K562 (cell line): ENCODE data around the genes JMY and MSH3.

- RAMPAGE, long total RNA = no peak
- RRBS = no CpG with 5 or more reads among the region's 7 CpGs
PRO-cap:
- standard = no peak
- CoPRO, capped RNA only, 2 experiments = no peak in any of the 2 experiments
- CoPRO, capped and uncapped RNA, 2 experiments = no peak in any of the 2 experiments
- CoPRO, uncapped RNA only, 2 experiments = no peak in any of the 2 experiments
CAGE:
- cytosol, long polyA plus RNA = no peak
- long polyA plus RNA = no peak
- nucleolus, long total RNA = no peak
- nucleus, long polyA plus RNA = no peak
Observed at GRCh38 chr5:78699462-78700269, 51.1 kb upstream of the LHFPL2 start.

DNA sequence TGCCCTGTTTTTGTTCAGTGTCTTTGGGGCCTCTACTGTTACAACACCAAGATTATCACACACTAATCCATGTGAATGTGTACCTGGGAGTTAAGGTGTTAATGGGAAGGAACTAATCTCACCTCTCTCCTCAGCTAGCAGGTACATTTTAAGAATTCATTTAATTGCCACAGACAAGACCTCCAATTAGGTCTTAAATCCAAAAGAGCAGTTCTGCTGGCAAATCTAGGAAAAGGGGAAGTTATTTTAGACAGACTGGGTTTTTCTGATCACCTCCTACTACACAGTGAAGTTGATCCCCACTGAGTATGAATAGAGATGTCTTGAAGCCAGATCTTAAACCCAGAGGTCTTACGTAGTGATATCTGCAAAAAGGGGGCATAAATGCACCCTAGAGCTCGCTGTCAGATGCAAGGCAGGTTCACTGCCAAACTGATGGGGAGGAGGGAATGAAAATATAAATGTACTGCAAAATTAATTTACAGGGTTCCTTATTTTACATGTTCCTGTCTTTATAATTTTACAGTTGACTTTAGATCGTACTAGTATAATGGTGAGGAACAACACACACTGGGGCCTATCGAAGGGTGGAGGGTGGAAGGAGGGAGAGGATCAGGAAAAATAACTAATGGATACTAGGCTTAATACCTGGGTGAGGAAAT lies 1.6 kb downstream of the BHMT2 start:
- RAMPAGE, long total RNA = no peak
- RRBS = no CpG with 5 or more reads among the region's 4 CpGs
PRO-cap:
- standard = no peak
- CoPRO, capped RNA only, 2 experiments = no peak in any of the 2 experiments
- CoPRO, capped and uncapped RNA, 2 experiments = no peak in any of the 2 experiments
- CoPRO, uncapped RNA only, 2 experiments = no peak in any of the 2 experiments
CAGE:
- cytosol, long polyA plus RNA = no peak
- long polyA plus RNA = no peak
- nucleolus, long total RNA = no peak
- nucleus, long polyA plus RNA = no peak

- RAMPAGE, long total RNA = no peak
- RRBS = 2% methylated on average over 20 of the region's 64 CpGs
PRO-cap:
- standard = unidirectional peak, minus-strand start at chr5:79235735; bidirectional peak, plus-strand start at chr5:79236131, minus-strand start at chr5:79235955
- CoPRO, capped RNA only, 2 experiments = peak in 2 of 2 experiments; most common plus-strand start chr5:79236114 (in 1); most common minus-strand start chr5:79235955 (in 2)
- CoPRO, capped and uncapped RNA, 2 experiments = peak in 2 of 2 experiments; most common plus-strand start chr5:79236102 (in 2); most common minus-strand start chr5:79235955 (in 2)
- CoPRO, uncapped RNA only, 2 experiments = peak in 1 of 2 experiments; most common plus-strand start chr5:79236123 (in 1); most common minus-strand start chr5:79235955 (in 1)
CAGE:
- cytosol, long polyA plus RNA = no peak
- long polyA plus RNA = no peak
- nucleolus, long total RNA = no peak
- nucleus, long polyA plus RNA = start-site peak on the plus strand at chr5:79236075-79236236, 26 and 30 reads in 2 replicates
Observed at GRCh38 chr5:79235308-79236257, at the start of gene JMY. Gene JMY (plus strand): TSS chr5:79236131.

GRCh38 chr5:79507722-79508311 lies 6.1 kb downstream of the HOMER1 start:
- RAMPAGE, long total RNA = no peak
- RRBS = no CpG with 5 or more reads among the region's 4 CpGs
PRO-cap:
- standard = no peak
- CoPRO, capped RNA only, 2 experiments = no peak in any of the 2 experiments
- CoPRO, capped and uncapped RNA, 2 experiments = no peak in any of the 2 experiments
- CoPRO, uncapped RNA only, 2 experiments = no peak in any of the 2 experiments
CAGE:
- cytosol, long polyA plus RNA = no peak
- long polyA plus RNA = no peak
- nucleolus, long total RNA = no peak
- nucleus, long polyA plus RNA = no peak

GRCh38 chr5:79690667-79691798 lies 1.4 kb downstream of the CMYA5 start:
- RAMPAGE, long total RNA = no peak
- RRBS = no CpG with 5 or more reads among the region's 8 CpGs
PRO-cap:
- standard = no peak
- CoPRO, capped RNA only, 2 experiments = no peak in any of the 2 experiments
- CoPRO, capped and uncapped RNA, 2 experiments = no peak in any of the 2 experiments
- CoPRO, uncapped RNA only, 2 experiments = no peak in any of the 2 experiments
CAGE:
- cytosol, long polyA plus RNA = no peak
- long polyA plus RNA = no peak
- nucleolus, long total RNA = no peak
- nucleus, long polyA plus RNA = no peak

DNA sequence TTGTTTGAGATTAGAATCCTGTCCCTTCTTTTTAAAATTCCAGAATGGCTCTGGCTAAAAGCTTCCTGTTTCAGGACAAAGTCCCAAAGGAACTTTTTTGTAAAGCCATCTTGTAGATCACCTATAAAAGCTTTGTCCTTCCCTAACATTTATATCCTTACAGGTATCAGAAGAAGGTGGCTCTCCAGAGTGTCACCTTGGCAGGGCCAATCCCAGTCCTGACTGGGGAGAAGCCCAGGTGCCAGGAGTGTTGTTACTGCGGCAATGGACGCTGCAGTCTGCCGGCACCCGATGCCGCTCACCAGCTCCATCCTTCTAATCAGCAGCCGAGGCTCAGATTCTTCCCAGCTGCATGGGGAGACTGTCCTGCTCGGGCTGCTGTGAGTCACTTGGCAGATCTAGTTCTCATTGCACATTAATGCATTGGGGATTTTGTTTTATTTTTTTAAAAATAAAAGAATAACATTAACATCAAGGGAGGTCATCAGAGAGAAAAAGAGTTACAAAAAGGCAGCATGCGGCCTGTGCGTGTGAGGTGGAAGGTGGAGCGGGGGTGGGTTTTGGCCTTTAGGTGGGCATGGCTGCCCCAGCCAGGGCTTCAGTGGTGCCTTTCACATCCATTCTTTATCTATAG lies 115.9 kb downstream of the MTX3 start:
- RAMPAGE, long total RNA = no peak
- RRBS = no CpG with 5 or more reads among the region's 10 CpGs
PRO-cap:
- standard = no peak
- CoPRO, capped RNA only, 2 experiments = no peak in any of the 2 experiments
- CoPRO, capped and uncapped RNA, 2 experiments = no peak in any of the 2 experiments
- CoPRO, uncapped RNA only, 2 experiments = no peak in any of the 2 experiments
CAGE:
- cytosol, long polyA plus RNA = no peak
- long polyA plus RNA = no peak
- nucleolus, long total RNA = no peak
- nucleus, long polyA plus RNA = no peak

GRCh38 chr5:80109979-80110488 lies 74.9 kb downstream of the THBS4 start:
- RAMPAGE, long total RNA = no peak
- RRBS = no CpG with 5 or more reads among the region's 8 CpGs
PRO-cap:
- standard = no peak
- CoPRO, capped RNA only, 2 experiments = no peak in any of the 2 experiments
- CoPRO, capped and uncapped RNA, 2 experiments = no peak in any of the 2 experiments
- CoPRO, uncapped RNA only, 2 experiments = no peak in any of the 2 experiments
CAGE:
- cytosol, long polyA plus RNA = no peak
- long polyA plus RNA = no peak
- nucleolus, long total RNA = no peak
- nucleus, long polyA plus RNA = no peak

- RAMPAGE, long total RNA = no peak
- RRBS = 84% methylated on average over 2 of the region's 14 CpGs
PRO-cap:
- standard = no peak
- CoPRO, capped RNA only, 2 experiments = no peak in any of the 2 experiments
- CoPRO, capped and uncapped RNA, 2 experiments = no peak in any of the 2 experiments
- CoPRO, uncapped RNA only, 2 experiments = no peak in any of the 2 experiments
CAGE:
- cytosol, long polyA plus RNA = no peak
- long polyA plus RNA = no peak
- nucleolus, long total RNA = no peak
- nucleus, long polyA plus RNA = no peak
Observed at GRCh38 chr5:80140896-80141680, 105.9 kb downstream of the THBS4 start.

GRCh38 chr5:80389452-80390058 lies 18.3 kb upstream of the ZFYVE16 start:
- RAMPAGE, long total RNA = no peak
- RRBS = no CpG with 5 or more reads among the region's 10 CpGs
PRO-cap:
- standard = no peak
- CoPRO, capped RNA only, 2 experiments = no peak in any of the 2 experiments
- CoPRO, capped and uncapped RNA, 2 experiments = no peak in any of the 2 experiments
- CoPRO, uncapped RNA only, 2 experiments = no peak in any of the 2 experiments
CAGE:
- cytosol, long polyA plus RNA = no peak
- long polyA plus RNA = no peak
- nucleolus, long total RNA = no peak
- nucleus, long polyA plus RNA = no peak

DNA sequence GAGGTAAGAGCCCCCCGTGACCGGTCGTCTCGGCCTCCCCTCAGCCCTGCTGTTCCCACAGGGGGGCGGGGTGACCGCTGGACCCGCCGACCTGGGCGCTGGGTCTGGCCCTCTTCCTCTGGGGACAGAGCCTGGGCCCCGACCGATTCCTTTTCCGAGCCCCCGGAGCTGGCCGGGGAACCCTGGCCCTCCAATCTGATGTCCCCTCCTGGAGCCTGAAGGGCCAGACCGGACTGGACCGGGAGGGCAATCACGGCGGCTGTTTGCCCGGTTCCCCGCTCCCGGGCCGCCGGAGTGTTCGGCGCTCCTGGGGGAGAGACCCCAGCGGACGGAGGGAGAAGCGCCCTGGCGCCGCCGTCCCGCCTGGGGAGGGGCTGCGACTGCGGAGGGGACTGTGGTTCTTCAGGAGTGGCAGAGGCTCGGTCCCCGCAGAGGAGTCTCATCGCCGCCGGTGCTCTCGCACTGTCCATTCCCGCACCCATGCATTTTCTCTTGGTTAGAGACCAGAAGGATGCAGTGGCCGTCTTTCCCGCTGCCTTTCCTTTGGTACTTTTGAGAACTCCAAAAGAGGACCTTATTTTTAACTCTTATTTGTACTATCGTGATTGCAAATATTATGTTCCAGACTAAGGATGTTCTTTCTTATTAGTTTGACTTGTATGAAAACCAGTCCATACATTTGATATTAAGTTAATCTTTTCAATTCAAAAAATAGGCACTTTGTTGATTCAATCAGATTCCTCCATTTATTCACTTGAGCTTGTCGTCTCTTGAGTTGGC lies 477 bp downstream of the ZFYVE16 start:
- RAMPAGE, long total RNA = no peak
- RRBS = 3% methylated on average over 4 of the region's 45 CpGs
PRO-cap:
- standard = bidirectional peak, plus-strand start at position 431 of the sequence, minus-strand start at position 300 of the sequence
- CoPRO, capped RNA only, 2 experiments = no peak in any of the 2 experiments
- CoPRO, capped and uncapped RNA, 2 experiments = peak in 1 of 2 experiments; most common plus-strand start position 431 of the sequence (in 1); most common minus-strand start position 309 of the sequence (in 1)
- CoPRO, uncapped RNA only, 2 experiments = peak in 2 of 2 experiments; most common plus-strand start position 431 of the sequence (in 2); most common minus-strand start position 309 of the sequence (in 2)
CAGE:
- cytosol, long polyA plus RNA = no peak
- long polyA plus RNA = no peak
- nucleolus, long total RNA = no peak
- nucleus, long polyA plus RNA = no peak

- RAMPAGE, long total RNA = no peak
- RRBS = no CpG with 5 or more reads among the region's 4 CpGs
PRO-cap:
- standard = no peak
- CoPRO, capped RNA only, 2 experiments = no peak in any of the 2 experiments
- CoPRO, capped and uncapped RNA, 2 experiments = no peak in any of the 2 experiments
- CoPRO, uncapped RNA only, 2 experiments = no peak in any of the 2 experiments
CAGE:
- cytosol, long polyA plus RNA = no peak
- long polyA plus RNA = no peak
- nucleolus, long total RNA = no peak
- nucleus, long polyA plus RNA = no peak
Observed at GRCh38 chr5:80626870-80627397, 27.5 kb upstream of the MSH3 start.

- RAMPAGE, long total RNA = start-site peak on the plus strand at chr5:80654652-80654700, 80 and 13 reads in 2 replicates
- RRBS = 1% methylated on average over 13 of the region's 75 CpGs
PRO-cap:
- standard = bidirectional peak, plus-strand start at chr5:80654652, minus-strand start at chr5:80654561
- CoPRO, capped RNA only, 2 experiments = peak in 2 of 2 experiments; most common plus-strand start chr5:80654652 (in 2); most common minus-strand start chr5:80654528 (in 1)
- CoPRO, capped and uncapped RNA, 2 experiments = peak in 1 of 2 experiments; most common plus-strand start chr5:80654690 (in 1); most common minus-strand start chr5:80654560 (in 1)
- CoPRO, uncapped RNA only, 2 experiments = peak in 2 of 2 experiments; most common plus-strand start chr5:80654652 (in 1); most common minus-strand start chr5:80654447 (in 1)
CAGE:
- cytosol, long polyA plus RNA = no peak
- long polyA plus RNA = start-site peak on the minus strand at chr5:80654563-80654687, 9 and 13 reads in 2 replicates; start-site peak on the plus strand at chr5:80654618-80654725, 89 and 138 reads in 2 replicates
- nucleolus, long total RNA = no peak
- nucleus, long polyA plus RNA = no peak
Observed at GRCh38 chr5:80653989-80654864, at the start of gene MSH3. Gene MSH3 (plus strand): TSS chr5:80654652.

GRCh38 chr5:80816003-80816751 lies 144.0 kb upstream of the RASGRF2 start:
- RAMPAGE, long total RNA = no peak
PRO-cap:
- standard = no peak
- CoPRO, capped RNA only, 2 experiments = no peak in any of the 2 experiments
- CoPRO, capped and uncapped RNA, 2 experiments = no peak in any of the 2 experiments
- CoPRO, uncapped RNA only, 2 experiments = no peak in any of the 2 experiments
CAGE:
- cytosol, long polyA plus RNA = no peak
- long polyA plus RNA = no peak
- nucleolus, long total RNA = no peak
- nucleus, long polyA plus RNA = no peak

DNA sequence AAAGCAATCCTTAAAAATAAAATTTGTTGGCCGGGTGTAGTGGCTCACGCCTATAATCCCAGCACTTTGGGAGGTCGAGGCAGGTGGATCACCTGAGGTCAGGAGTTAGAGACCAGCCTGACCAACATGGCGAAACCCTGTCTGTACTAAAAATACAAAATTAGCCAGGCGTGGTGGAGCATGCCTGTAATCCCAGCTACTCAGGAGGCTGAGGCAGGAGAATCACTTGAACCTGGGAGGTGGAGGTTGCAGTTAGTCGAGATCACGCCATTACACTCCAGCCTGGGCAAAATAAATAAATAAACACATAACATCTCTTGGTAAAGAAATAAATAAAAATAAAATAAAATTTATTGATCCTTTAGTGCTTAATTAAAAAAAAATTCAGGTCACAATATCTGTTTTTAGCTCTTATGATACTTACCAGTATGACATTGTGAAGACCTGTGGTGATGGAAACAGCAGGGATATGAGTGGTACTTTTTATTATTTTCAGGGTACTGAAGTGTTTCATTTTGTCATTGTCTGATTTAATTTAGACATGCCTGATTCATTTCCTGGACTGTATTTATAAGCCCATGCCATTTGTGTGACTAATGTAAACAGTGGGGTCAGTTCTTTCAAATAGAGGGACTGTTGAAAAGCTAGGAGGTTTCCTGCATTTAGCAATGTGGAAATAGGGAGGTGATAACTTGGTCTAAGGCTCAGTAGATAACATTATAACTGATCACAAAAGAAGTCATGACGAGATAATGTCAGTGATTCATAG lies 7.1 kb downstream of the RASGRF2 start:
- RAMPAGE, long total RNA = no peak
- RRBS = no CpG with 5 or more reads among the region's 8 CpGs
PRO-cap:
- standard = no peak
- CoPRO, capped RNA only, 2 experiments = no peak in any of the 2 experiments
- CoPRO, capped and uncapped RNA, 2 experiments = no peak in any of the 2 experiments
- CoPRO, uncapped RNA only, 2 experiments = no peak in any of the 2 experiments
CAGE:
- cytosol, long polyA plus RNA = no peak
- long polyA plus RNA = no peak
- nucleolus, long total RNA = no peak
- nucleus, long polyA plus RNA = no peak

DNA sequence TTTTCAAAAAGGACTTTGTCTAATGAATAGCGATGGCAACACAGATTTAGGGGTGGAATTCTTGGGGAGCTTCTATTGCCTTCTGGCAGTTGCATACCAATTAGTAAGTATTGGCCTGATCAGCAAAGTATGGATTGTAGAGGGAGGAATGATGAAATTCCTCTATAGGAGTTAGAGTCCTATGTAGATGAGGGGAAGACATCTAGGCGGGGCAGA lies 68.6 kb upstream of the CKMT2 start:
- RAMPAGE, long total RNA = no peak
- RRBS = no CpG with 5 or more reads among the region's 2 CpGs
PRO-cap:
- standard = no peak
- CoPRO, capped RNA only, 2 experiments = no peak in any of the 2 experiments
- CoPRO, capped and uncapped RNA, 2 experiments = no peak in any of the 2 experiments
- CoPRO, uncapped RNA only, 2 experiments = no peak in any of the 2 experiments
CAGE:
- cytosol, long polyA plus RNA = no peak
- long polyA plus RNA = no peak
- nucleolus, long total RNA = no peak
- nucleus, long polyA plus RNA = no peak

GRCh38 chr5:81212274-81212615 lies 20.9 kb upstream of the CKMT2 start:
- RAMPAGE, long total RNA = no peak
- RRBS = no CpG with 5 or more reads among the region's 10 CpGs
PRO-cap:
- standard = no peak
- CoPRO, capped RNA only, 2 experiments = no peak in any of the 2 experiments
- CoPRO, capped and uncapped RNA, 2 experiments = no peak in any of the 2 experiments
- CoPRO, uncapped RNA only, 2 experiments = no peak in any of the 2 experiments
CAGE:
- cytosol, long polyA plus RNA = no peak
- long polyA plus RNA = no peak
- nucleolus, long total RNA = no peak
- nucleus, long polyA plus RNA = no peak

- RAMPAGE, long total RNA = no peak
- RRBS = no CpG with 5 or more reads among the region's 7 CpGs
PRO-cap:
- standard = no peak
- CoPRO, capped RNA only, 2 experiments = no peak in any of the 2 experiments
- CoPRO, capped and uncapped RNA, 2 experiments = no peak in any of the 2 experiments
- CoPRO, uncapped RNA only, 2 experiments = no peak in any of the 2 experiments
CAGE:
- cytosol, long polyA plus RNA = no peak
- long polyA plus RNA = no peak
- nucleolus, long total RNA = no peak
- nucleus, long polyA plus RNA = no peak
Observed at GRCh38 chr5:81355062-81355871, 38.7 kb downstream of the ACOT12 start.